ENCODE results near the genes OR4N2 and TOX4.

GRCh38 chr14:19803569-19804046, at the start of gene OR4N2:
OR4N2 (plus strand) TSS chr14:19803770.
- PRO-cap, 2 experiments = no peak in any of the 2 experiments

DNA sequence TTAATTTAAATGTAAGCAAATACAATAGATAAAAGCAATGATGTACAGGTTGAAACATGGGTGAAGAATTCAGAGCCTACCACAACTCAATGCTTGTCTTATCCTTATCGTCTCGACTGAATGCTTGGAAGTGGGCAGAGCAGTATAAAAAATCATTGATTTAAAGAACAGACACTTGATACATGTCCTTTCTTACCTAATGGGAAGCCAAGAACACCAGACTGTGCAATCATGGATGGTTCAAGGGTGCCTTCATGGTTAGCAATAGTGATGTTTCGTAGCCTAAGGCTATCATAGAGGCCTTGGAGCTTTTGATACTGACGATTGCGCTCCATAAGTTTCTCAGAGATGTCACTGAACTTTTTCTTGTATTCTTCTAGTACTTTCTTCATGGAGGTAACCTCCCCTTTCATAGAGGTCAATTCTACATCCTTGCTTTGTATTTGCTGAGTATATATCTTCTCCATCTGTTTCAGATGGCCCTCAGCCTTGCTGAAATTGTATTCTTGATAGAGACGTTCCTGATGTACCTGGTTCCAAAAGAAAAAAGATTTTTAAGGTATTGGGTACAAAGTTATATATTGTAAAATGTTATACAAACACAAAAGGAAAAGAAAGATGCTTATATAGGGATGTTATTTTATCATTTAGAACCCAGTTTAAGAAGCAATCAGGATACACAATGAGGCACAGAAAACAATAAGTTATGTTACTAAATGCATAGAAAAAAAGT, 7.7 kb upstream of the TTC5 start:
- PRO-cap, 2 experiments = no peak in any of the 2 experiments

GRCh38 chr14:20414708-20415287, 1.5 kb upstream of the TEP1 start:
- PRO-cap, 2 experiments = no peak in any of the 2 experiments

GRCh38 chr14:21025136-21026157, 586 bp upstream of the NDRG2 start:
- PRO-cap, 2 experiments = no peak in any of the 2 experiments

DNA sequence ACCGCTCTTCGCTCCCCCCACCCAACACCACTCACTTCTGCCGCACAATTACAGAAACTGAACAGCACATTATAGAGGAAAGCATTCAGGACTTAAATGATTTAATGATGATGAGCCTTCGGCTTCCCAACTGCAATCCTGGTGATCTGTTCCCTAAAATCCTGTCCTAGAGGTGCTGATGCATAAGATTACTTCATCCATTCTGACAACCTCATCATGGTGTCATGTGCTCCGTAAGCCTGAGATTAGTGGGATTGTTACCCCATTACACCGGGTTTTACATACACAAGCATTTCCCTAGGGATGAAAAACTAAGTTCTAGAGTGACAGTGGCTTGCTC, 2.5 kb upstream of the RNASE13 start:
- PRO-cap, 2 experiments = no peak in any of the 2 experiments

DNA sequence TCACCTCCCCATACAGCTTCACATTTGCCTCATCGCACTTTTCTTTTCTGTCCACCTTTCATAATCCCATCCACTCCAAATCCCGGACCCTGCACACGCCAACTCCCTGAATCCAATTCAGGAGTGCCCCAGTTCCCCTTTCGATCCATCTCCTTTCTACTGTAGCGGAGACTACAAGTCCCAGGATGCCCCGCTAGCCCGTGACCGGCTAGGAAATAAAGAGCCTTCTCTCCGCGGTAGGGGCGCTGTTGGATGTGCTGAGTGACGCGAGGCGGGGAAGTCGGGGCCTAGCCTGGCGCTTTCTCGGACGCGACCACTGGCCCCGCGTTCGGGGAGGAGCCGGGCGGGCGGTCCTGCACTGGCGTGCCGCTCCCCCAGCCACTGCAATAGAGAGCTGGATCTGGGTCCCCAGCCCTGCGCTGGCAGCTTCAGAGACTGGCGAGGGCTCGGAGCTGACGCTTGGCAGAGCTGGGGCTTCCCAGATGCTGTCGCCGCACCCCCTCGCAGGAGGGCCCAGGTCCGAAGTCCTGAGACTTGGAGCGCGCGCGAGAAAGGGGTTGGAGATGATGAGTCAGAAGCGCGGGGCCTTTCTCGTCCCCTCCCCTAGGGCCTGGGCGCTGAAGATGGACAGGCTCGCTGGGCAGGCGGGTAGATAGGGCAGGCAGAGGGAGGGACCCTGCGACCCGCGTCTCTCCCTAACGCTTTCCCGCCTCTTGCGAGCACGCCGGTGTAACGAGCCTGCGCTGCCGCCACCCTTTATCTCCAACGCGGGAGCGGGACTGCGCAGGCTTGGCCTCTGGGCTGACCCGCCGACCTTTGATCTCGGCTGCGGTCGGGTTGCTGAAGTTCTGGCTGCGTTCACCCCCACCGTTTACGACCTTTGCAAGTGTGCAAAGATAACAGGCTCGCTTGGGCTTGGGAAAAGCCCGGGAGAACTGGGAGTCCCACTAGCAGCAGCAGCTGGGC, 2.9 kb downstream of the TMEM253 start:
- PRO-cap, 2 experiments = peak in 2 of 2 experiments; most common plus-strand start position 431 of the sequence (in 2); most common minus-strand start position 526 of the sequence (in 2)

- PRO-cap, 2 experiments = peak in 2 of 2 experiments; most common minus-strand start chr14:21241545 (in 1)
Observed at GRCh38 chr14:21241429-21241987, 27.7 kb downstream of the HNRNPC start.

DNA sequence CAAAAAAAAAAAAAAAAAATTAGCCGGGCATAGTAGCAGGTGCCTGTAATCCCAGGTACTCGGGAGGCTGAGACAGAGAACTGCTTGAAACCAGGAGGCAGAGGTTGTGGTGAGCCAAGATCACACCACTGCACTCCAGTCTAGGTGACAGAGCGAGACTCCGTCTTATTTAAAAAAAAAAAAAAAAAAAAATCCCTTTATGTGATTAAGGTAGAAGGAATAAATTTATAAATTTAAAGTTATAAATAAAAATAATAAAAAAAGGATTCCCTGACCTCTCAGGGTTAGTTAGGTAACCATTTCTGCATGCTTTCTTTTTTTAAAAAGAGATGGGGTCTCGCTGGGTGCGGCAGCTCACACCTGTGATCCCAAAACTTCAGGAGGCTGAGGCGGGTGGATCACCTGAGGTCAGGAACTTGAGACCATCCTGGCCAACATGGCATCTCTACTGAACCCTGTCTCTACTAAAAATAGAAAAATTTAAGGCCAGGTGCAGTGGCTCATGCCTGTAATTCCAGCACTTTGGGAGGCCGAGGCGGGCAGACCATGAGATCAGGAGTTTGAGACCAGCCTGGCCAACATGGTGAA, 8.9 kb downstream of the HNRNPC start:
- PRO-cap, 2 experiments = peak in 1 of 2 experiments; most common minus-strand start position 103 of the sequence (in 1)

DNA sequence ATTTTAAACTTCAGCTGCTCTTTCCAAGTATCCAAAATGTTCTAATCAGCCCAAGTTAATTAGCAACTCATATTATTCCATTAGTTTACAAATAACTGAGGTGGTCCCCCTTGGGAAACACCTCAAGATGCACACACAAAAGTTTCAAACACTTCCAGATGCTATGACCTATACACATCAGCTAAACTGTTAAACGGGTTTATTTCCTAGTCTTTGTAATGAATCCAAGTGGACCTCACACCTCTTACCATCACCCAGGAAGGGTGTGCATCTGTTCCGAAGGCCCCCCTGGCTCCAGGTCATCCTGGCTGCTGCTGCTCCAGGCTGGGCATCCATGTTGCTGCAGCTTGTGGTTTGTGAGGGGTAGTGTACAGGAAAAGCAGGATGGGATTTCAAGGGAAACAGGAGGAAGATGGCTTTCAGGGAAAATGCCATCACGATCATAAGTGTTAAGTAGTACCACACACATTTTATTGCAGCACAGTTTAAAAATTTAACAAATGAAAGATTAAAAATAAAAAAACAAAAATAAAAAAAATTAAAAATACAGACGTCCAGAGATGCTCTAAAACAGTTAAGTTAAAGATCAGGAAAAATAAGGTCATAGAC, 6.8 kb downstream of the HNRNPC start:
- PRO-cap, 2 experiments = peak in 2 of 2 experiments; most common minus-strand start position 261 of the sequence (in 1)

GRCh38 chr14:21307955-21308888, 28.3 kb downstream of the RPGRIP1 start:
- PRO-cap, 2 experiments = peak in 2 of 2 experiments; most common minus-strand start chr14:21308750 (in 2)

GRCh38 chr14:21357012-21357532, 26.7 kb downstream of the SUPT16H start:
- PRO-cap, 2 experiments = no peak in any of the 2 experiments

GRCh38 chr14:21364688-21365259, 19.0 kb downstream of the SUPT16H start:
- PRO-cap, 2 experiments = no peak in any of the 2 experiments

DNA sequence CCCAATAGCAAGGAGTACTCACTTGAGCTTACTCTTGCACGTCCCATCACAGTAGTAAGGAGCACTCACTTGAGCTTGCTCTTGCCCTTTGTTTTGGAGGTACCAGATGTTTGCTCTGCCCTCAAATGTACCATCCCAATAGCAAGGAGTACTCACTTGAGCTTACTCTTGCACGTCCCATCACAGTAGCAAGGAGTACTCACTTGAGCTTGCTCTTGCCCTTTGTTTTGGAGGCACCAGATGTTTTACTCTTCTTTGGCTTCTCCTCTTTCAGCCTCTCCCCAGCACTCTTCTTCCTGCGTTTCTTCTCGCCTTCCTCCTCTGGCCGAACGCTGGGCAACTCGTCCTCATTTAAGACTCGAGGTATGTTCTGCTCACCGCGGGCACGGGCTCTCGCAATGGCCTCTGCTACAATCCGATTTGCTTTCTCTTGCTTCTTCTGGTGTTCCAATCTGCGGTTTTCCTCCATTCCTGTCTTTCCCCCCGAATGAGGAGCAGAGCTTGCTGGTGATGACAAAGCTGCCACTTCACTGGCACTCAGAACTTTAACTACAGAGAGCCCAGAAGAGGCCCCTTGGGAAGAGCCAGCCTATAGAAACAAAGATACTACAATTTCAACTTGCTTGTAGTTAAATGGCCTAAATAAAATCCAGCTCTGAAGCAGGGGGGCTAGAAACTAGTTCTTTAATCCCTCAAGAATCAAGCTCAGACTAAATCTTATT, 28.1 kb downstream of the CHD8 start:
- PRO-cap, 2 experiments = no peak in any of the 2 experiments

DNA sequence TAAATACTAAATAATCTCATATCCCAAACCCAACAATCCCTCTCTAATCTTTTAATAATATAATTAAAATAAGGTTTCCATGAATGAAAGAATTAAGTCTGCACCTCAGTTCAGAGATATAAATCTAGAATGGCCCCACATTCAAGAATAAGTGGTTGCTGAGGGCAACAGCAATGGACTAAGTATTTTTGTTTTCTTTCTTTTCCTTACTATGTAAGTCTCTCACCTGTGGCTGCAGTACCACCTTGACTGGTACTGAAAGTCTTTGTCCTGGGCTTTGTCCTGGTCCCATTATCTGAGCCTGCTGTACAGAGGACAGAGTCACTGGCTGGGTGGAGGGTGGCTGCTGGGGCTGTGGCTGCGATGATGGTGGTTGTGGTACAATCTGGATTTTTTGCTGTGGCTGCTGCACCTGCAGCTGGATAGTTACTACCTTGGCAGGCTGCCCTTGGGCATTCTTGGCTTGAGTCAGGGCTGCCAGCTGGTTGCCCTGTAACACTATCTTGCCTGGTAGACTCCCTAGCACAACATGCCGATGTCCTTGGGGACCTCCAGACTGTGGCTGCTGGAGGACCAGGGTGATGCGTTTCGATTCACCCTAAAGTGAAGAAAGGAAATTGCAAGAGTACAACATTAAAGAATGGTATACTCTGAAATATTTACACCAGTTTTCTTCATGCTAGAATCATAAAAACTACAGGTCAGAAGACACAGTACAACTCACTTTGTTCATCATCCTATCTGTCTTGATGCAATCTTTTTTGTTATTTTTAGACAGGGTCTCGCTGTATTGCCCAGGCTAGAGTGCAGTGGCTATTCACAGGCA, 27.0 kb downstream of the CHD8 start:
- PRO-cap, 2 experiments = no peak in any of the 2 experiments

- PRO-cap, 2 experiments = peak in 2 of 2 experiments; most common plus-strand start chr14:21477253 (in 2)
Observed at GRCh38 chr14:21477140-21478022, at the start of gene TOX4. TOX4 (plus strand) TSS chr14:21477195.

GRCh38 chr14:21737071-21737379, 63.4 kb upstream of the OR4E1 start:
- PRO-cap, 2 experiments = no peak in any of the 2 experiments

DNA sequence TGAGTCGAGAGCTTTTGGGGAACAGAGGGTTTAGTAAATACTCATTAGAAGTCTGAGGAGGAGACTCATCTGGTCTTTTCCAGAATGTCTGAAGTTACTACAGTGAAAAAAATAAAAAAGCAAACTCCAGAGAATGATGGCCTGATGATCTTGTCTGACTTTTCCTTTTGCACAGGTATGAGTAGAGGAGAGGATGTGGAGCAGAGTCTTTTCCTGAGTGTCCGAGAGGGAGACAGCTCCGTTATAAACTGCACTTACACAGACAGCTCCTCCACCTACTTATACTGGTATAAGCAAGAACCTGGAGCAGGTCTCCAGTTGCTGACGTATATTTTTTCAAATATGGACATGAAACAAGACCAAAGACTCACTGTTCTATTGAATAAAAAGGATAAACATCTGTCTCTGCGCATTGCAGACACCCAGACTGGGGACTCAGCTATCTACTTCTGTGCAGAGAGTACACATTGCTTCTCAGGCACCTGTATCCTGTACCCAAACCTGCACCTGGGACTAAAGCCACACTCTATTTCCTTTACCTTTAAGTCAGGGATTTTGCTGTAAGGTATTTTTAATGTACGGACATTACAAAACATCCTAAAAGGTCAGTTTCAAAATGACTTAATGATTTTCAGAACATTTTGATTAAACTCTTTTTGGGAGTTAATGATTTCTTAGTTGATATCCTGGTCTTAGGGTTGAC, 75.8 kb upstream of the OR4E1 start:
- PRO-cap, 2 experiments = no peak in any of the 2 experiments

DNA sequence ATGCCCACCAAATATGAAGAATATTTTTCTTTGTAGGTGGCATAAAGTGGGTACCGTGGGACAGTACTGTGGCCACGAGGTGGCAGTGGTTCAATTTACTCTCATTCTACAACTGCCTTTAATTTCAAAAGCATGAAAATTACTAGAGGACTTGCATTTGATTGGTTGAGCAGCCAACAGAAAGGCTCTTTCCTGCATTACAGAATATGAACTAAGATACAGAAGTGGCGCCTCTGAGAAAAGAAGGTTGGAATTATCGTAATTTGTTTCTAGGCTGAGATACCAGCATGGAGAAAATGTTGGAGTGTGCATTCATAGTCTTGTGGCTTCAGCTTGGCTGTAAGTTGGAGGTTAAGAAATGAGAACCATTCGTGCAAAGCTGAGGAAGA, 366.8 kb upstream of the OR4E1 start:
- PRO-cap, 2 experiments = no peak in any of the 2 experiments

- PRO-cap, 2 experiments = no peak in any of the 2 experiments
Observed at GRCh38 chr14:22052371-22052570, 378.7 kb upstream of the OR4E1 start.

DNA sequence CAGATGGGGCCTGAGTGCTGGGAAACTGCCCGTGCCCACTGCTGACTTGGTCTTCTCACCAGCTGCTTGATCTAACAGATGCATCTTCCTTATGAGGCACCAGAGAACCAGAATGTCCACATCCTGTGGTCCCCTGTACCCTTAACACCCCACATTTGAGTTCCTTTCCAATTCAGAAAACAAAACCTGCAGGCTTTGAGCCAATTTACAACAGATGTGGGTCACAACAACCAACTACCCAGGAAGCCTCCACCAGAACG, 153.9 kb downstream of the DAD1 start:
- PRO-cap, 2 experiments = no peak in any of the 2 experiments

Measured in monocyte (primary cell).